Peyer's patch (tissue), 4 donors: ENCODE data around the gene EXOC4.

- PRO-cap = no peak
- RAMPAGE, long total RNA, 4 experiments = no peak in any of the 4 experiments
Measured at GRCh38 chr7:130868079-130868741, 134.2 kb upstream of the KLF14 start.

DNA sequence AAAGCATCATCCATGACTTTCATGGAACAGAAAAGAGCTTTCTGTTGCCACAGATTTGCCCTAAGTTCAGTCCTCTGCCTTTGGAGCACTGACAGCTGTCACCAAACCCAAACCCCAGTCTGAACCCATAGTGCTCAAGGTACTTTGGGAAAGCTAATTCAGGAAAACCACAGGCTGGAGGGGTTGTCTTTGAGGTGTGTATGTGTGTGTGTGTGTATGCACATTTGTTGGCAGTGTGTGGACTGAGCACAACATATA is 188.3 kb upstream of the KLF14 start:
- PRO-cap = no peak
- RAMPAGE, long total RNA, 4 experiments = no peak in any of the 4 experiments

GRCh38 chr7:130951363-130952256 is 217.6 kb upstream of the KLF14 start:
- PRO-cap = no peak
- RAMPAGE, long total RNA, 4 experiments = no peak in any of the 4 experiments

- PRO-cap = no peak
- RAMPAGE, long total RNA, 4 experiments = no peak in any of the 4 experiments
Measured at GRCh38 chr7:130996696-130997411, 262.8 kb upstream of the KLF14 start.

DNA sequence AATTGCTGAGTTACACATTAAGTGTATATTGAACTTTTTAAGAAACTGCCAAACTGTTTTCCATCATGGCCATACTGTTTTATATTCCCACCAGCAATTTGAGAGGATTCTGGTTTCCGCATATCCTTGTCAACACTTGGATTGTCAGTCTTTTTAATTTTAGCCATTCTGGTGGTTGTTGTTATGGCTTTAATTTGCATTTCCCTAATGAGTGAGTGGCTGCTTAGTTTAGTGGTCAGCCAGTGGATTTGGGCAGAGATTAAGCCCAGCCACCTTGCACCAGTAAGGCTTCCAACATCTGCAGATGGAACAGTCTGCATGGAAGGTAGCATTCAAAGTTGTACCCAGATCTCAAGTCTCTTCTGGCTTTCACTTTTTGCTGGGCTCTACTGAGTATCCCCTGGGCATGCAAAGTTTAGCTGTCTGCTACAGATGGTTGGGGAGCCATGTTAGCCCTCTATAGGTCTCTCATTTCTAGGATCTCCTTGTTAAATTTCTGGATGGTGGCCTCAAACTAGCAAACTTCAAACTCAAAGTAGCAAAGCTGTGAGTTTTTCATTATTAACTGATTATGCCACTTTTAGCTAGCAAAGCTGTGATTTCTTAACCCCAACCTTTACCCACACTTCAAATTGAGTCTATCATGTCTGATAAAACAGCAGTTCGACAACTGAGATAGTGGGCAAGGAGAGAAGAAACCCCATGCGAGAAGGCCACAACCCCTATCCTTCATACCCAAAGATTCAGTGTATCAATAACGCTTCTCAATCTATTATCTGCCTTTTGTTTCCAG is 280.8 kb upstream of the MKLN1 start:
- PRO-cap = no peak
- RAMPAGE, long total RNA, 4 experiments = no peak in any of the 4 experiments

GRCh38 chr7:131056588-131057644 is 270.8 kb upstream of the MKLN1 start:
- PRO-cap = bidirectional peak, plus-strand start at chr7:131057460, minus-strand start at chr7:131057308
- RAMPAGE, long total RNA, 4 experiments = no peak in any of the 4 experiments

- PRO-cap = bidirectional peak, plus-strand start at chr7:131072323, minus-strand start at chr7:131072106
- RAMPAGE, long total RNA, 4 experiments = no peak in any of the 4 experiments
Measured at GRCh38 chr7:131071653-131072507, 255.8 kb upstream of the MKLN1 start.

DNA sequence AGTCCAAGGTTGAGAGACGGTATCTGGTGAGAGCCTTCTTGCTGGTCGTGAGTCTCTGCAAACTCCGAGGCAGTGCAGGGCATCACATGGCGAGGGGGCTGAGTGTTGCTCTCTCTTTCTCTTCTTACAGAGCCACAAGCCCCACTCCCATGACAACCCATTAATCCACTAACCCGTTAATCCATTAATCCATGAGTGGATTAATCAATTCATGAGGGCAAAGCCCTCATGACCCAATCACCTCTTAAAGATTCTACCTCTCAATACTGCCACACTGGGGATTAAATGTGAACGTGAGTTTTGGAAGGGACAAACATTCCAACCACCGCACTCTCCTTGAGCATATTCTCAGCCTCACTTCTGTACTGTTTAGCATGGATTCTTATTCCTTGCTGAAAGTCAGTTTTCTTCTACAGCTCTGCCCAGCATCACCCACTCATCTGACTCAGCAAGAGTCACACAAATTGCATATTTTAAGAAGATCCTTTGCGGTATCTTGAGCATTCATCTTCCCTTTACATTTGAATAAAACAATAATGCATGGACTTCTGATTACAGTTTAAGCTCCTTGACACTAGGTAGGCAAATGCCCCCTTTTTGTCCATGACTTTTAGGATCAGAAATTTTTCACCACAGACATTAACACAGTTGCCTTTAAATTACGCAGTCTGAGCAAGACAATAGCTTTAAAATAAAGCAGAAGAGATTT is 251.7 kb upstream of the MKLN1 start:
- PRO-cap = no peak
- RAMPAGE, long total RNA, 4 experiments = no peak in any of the 4 experiments

DNA sequence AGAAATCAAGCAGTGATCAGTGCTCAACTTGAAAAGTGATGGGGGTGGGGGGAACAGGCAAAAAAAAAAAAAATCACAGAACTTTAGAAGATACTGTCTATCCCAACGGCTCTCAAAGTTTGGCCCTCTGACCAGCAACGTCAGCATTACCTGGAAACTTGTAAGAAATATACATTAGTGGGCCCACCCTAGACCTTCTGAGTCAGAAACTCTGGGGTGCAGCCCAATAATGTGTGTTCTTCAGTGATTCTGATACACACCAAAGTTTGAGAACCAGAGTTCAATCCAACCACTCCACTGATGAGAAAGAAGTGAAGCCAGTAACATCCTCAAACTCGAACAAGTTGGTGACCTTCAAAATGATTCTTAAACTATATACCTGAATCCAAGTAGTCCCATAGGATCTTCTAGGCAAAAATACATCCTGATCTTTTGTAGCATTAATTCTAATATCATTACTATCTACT is 227.8 kb upstream of the MKLN1 start:
- PRO-cap = no peak
- RAMPAGE, long total RNA, 4 experiments = no peak in any of the 4 experiments

GRCh38 chr7:131108923-131109187 is 218.8 kb upstream of the MKLN1 start:
- PRO-cap = no peak
- RAMPAGE, long total RNA, 4 experiments = no peak in any of the 4 experiments

DNA sequence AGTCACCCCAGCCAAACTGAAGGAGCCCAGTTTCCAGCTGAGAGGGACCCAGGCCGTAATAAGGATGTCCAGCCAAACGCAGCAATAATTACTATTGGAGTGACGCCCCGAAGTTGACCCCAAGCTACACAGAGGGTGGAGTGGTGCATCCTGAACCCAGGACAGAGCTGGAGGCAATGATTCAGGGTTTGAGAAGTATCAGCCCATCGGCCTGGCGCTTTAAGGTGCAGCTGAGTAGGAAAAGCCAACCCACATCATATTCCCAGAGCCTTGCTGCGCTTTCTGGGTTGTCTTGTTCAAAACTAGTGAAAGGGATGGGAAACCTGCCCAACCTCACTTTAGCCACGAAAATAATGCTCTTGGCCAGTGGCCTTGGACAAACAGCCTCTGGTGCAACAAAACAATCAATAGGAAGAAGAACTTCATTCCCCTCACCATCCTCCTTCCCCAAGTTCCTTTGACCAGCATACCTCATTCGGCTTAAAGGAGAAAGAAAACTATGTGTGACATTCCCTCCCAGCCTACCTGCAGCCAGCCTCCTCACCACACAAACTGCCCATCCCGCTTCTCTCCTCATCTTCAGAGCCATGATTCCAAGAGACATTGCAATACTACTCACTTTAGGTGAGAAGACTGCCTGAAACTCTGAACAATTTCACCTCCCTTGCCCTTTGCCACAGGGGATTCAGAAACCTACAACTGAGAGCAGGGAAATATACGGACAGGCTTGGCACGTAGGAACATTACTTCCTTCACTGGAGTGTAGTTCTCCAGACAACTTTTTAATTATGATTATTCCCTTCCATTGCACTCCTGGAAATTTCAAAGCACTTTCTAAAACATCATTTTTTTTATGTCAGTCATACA is 217.2 kb upstream of the MKLN1 start:
- PRO-cap = no peak
- RAMPAGE, long total RNA, 4 experiments = no peak in any of the 4 experiments

DNA sequence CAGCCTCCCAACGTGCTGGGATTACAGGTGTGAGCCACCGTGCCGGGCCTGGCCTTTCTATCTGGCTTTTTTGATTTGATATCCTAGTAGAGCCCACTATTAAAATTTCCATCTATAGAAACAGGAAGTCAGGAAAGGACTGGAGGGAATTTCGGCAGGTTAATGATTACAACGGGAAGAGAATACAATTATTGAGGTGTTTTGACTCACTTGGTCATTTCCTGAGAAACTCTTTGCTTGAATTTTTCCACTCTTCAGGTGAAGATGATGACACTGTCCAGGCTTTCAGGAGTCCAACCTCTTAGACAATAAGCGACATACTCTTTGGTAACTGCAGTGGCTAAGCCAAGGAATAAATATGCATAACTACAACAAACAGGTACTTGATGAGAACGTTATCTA is 1.1 kb upstream of the MKLN1 start:
- PRO-cap = no peak
- RAMPAGE, long total RNA, 4 experiments = no peak in any of the 4 experiments

GRCh38 chr7:131400760-131401391 is 73.2 kb downstream of the MKLN1 start:
- PRO-cap = no peak
- RAMPAGE, long total RNA, 4 experiments = no peak in any of the 4 experiments

- PRO-cap = no peak
- RAMPAGE, long total RNA, 4 experiments = no peak in any of the 4 experiments
Measured at GRCh38 chr7:131497502-131498664, 58.5 kb downstream of the PODXL start.

GRCh38 chr7:132128050-132128965 is 448.0 kb downstream of the PLXNA4 start:
- PRO-cap = no peak
- RAMPAGE, long total RNA, 4 experiments = start-site peak on the minus strand in 1 of 4 experiments, at chr7:132128472-132129445 at its widest, 7 reads per replicate

DNA sequence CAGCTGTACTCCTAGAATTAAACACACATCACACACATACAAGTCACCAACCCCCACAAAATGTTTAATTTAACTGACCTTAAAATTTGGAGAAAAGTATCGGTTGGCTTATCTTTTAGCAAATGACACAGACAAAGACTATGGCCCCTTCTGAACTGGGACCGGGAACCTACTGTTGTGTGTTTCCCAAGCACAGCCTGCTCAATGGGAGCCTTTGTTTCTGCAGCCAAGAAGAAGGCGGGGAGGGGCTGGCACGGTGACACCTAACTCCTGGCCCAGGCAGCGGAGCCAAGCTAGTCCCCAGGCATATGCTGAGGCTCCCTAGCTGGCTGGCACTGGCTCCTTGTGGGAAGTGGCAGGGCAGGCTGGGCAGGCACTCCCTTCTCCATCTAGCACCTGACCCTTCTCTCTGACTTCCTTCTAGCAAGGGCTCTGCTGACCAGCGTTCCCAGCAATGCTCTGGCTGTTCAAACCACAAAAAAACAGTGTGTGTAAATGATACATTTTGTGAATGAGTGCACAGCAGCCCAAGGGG is 325.0 kb downstream of the PLXNA4 start:
- PRO-cap = no peak
- RAMPAGE, long total RNA, 4 experiments = no peak in any of the 4 experiments

DNA sequence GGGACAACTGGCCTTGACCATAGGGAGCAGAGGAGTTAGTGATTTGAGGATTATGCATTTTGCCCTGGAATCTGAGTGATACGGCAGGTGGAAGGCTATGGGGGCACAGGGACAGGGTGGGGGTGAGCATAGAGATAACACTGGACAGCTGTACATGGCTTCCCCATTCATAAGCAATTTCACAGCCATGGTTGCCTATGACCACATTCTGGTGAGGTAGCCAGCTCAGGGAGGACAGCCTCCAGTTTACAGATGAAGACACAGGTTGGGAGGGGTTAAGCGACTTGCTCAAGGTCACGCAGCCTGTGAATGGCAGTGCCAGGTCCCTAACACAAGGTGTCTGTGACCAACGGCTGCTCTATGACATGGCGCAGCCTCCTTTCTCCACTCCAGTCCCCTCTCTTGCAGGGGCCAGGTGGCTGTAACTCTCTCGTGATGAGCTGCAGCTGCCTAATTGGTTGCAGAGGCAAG is 319.5 kb downstream of the PLXNA4 start:
- PRO-cap = no peak
- RAMPAGE, long total RNA, 4 experiments = no peak in any of the 4 experiments

- PRO-cap = bidirectional peak, plus-strand start at chr7:132577467, minus-strand start at chr7:132577315
- RAMPAGE, long total RNA, 4 experiments = no peak in any of the 4 experiments
Measured at GRCh38 chr7:132577203-132577793, 1.0 kb upstream of the PLXNA4 start.

DNA sequence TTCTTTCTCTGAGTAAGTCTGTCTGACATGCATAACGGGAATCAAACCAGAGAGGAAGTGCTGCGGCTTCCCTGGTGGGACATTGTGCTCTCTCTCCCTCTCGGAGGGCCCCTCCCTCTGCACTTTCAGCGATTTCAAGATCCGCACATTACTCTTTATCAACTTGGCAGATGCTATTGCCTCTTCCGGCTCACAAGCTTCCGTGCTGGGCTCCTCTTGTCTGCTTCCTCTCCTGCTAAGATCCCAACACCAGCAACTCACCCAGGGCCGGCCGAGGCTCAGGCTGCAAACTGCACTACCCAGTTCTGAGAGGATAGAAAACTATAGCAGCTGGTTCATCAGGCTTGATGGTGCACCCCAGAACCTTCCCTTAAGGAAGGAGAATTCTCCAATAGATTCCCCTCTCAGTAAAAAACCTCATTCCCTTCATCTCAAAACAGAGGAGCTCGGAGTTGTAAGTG is 79.2 kb upstream of the PLXNA4 start:
- PRO-cap = no peak
- RAMPAGE, long total RNA, 4 experiments = no peak in any of the 4 experiments

DNA sequence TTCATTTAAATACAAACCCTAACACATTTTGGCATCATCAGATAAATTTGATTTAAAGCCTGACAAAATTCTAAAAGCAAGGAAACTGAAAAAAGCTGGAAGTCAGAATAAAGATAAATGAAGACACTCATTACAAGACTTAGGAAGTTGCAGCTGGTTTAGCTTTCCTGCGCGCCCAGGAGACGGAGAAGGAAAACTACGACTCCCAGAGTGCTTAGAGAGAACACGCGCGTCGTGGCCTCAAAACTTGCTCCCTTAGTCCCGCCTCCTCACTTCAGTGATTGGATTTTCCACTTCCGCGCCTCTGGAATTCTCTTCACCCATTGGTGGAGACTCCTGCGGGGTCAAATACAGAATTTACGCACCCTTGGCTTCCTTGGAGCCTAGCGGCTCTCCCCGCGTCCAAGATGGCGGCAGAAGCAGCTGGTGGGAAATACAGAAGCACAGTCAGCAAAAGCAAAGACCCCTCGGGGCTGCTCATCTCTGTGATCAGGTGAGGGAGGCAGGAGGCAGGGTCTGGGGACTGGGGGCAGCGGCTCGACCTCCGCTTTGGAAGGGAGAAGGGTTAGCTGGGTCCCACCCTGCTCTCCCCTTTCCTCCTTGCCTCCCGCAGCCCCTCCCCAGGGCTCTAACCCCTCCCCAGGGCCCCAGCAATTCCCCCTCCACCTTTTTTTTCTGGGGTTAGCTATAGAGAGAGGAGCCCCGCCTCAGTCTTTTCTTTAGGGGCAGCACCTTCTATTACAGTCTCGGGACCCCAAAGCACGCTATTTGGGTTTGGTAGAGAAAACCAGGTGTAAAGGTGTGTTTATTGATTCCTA is at the start of gene EXOC4:
Gene EXOC4 (plus strand): TSS at position 384 of the 818 bp plus-strand sequence.
- PRO-cap = unidirectional peak, plus-strand start at position 389 of the sequence
- RAMPAGE, long total RNA, 4 experiments = start-site peak on the plus strand in 4 of 4 experiments, centred at positions 393 to 396 of the sequence, 458 to 1,107 reads per replicate